ENCODE measurements around the genes DHRS7 and PPM1A.

GRCh38 chr14:58970178-58970689 lies 218.2 kb upstream of the DAAM1 start:
- RRBS: no CpG with 5 or more reads among the region's 7 CpGs

DNA sequence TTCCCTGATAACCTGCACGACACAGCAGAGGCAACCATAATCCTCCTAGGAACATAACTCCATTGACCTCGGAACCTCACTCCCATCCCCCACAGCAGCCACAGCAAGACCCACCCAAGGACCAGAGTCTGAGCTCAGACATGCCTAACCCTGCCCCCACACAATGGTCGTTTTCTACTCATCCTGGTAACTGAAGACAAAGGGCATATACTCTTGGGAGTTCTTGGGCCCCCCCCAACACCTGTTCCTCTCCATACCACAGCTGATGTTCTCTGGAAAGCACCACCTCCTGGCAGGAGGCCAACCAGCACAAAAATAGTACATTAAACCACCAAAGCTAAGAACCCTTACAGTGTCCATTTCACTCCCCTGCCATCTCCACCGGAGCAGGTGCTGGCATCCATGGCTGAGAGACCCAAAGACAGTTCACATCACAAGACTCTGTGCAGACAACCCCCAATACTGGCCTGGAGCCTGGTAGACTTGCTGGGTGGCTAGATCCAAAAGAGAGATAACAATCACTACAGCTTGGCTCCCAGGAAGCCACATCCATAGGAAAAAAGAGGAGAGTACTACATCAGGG lies 80.6 kb upstream of the DAAM1 start:
- RRBS: no CpG with 5 or more reads among the region's 4 CpGs

DNA sequence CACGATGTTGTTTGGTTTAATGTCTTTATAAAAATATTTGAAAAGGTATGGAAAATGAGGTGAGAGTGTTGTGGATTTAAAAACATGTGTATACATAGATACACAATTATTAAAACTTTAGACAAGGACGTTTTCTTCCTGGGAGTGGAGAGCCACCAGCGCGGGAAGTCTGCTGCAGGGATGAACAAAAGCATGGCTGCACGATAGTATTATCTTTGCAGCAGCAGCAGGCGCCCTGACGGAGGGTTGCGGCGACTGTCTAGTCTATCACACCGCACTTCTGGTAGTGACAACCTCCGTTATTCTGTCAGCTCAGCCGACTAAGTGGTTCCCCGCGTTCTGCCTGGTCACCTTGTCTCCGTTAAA lies 802 bp upstream of the DAAM1 start:
- RRBS: no CpG with 5 or more reads among the region's 15 CpGs

GRCh38 chr14:59273879-59274220 lies 85.4 kb downstream of the DAAM1 start:
- RRBS: no CpG with 5 or more reads among the region's 3 CpGs

DNA sequence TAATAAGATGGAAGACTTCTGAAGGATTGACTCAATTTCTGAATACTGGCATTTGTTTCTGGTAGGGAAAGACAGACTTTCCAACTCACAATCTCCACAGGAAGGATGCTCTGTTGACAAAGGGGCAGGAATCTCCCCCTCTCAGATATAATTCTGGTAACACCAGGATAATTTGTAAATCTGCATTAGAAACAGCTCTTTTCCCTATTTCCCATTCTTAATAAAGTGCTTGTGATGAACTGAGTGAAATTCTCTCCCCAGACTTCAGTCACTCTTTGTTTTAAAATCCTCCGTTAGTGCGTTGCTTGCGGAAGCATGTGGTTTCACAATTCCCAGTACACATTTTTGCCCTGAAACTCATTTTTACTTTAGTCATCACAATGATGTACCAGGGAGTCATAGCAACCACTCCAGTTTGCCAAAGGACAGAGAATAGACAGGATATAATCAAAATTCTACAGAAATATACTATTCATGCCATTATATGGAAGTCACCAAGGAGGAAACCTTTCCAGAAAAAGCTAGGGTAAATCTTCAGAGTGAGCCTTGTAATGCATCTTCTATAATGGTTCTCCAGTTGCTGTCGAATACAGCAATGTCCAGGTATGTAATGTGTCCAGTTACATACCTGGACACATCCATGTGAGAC lies 58.0 kb downstream of the GPR135 start:
- RRBS: no CpG with 5 or more reads among the region's 4 CpGs

- RRBS: no CpG with 5 or more reads among the region's 9 CpGs
Observed at GRCh38 chr14:59919162-59919485, 48.5 kb upstream of the RTN1 start.

DNA sequence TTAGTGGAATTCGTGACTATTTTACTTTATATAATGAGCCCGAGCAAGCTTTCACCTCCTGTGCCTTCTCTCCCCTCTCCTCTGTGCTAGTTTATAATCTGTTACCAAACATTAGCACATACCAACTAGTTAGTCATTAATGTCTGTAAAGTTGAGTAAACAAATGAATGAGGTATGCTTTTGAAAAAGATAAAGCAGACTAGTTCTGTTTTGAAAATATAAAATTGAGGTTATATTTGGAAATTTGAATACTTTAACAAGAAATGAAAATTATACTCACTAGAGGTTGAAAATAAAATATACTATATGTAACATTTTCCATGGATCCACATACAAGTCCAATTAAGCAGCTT lies 87.6 kb upstream of the PCNX4 start:
- RRBS: no CpG with 5 or more reads among the region's 2 CpGs

DNA sequence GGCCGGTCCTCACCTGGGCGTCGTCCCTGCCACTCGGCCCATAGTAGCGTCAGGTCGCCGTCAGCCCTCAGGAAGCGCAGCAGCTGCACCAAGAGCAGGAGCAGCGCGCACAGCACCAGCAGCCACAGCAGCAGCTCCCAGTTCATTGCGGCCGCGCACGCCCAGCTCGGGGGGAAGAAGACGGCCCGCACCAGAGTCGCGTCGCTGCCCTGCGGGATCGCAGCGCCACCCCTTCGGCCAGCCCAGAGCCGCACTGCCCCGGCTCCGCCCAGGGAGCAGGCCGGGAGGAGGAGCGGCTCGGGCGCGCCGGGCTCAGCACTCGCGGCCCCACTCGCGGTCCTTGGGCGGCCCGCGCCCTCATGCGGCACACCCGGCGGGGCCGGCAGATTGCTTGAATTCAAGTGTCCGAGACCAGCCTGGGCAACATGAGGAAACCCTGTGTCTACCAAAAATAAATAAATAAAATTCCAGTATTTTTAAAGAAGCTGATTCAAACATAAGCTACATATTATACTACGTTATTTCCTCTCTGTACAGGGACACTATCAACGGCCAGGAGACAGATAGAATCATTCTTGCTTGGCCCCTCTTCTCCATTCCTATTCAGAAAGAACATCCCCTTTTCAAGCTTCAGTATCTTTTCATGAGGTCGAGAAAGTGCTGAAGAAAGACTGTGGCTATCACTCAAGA lies at the start of gene DHRS7:
DHRS7 (minus strand) TSS at position 235 of the 690 bp plus-strand sequence.
- RRBS: 2% methylated on average over 10 of the region's 48 CpGs

- RRBS: no CpG with 5 or more reads among the region's 4 CpGs
Observed at GRCh38 chr14:60174883-60175846, 10.0 kb upstream of the DHRS7 start.

- RRBS: no CpG with 5 or more reads among the region's 2 CpGs
Observed at GRCh38 chr14:60245530-60246052, 3.4 kb upstream of the PPM1A start.

DNA sequence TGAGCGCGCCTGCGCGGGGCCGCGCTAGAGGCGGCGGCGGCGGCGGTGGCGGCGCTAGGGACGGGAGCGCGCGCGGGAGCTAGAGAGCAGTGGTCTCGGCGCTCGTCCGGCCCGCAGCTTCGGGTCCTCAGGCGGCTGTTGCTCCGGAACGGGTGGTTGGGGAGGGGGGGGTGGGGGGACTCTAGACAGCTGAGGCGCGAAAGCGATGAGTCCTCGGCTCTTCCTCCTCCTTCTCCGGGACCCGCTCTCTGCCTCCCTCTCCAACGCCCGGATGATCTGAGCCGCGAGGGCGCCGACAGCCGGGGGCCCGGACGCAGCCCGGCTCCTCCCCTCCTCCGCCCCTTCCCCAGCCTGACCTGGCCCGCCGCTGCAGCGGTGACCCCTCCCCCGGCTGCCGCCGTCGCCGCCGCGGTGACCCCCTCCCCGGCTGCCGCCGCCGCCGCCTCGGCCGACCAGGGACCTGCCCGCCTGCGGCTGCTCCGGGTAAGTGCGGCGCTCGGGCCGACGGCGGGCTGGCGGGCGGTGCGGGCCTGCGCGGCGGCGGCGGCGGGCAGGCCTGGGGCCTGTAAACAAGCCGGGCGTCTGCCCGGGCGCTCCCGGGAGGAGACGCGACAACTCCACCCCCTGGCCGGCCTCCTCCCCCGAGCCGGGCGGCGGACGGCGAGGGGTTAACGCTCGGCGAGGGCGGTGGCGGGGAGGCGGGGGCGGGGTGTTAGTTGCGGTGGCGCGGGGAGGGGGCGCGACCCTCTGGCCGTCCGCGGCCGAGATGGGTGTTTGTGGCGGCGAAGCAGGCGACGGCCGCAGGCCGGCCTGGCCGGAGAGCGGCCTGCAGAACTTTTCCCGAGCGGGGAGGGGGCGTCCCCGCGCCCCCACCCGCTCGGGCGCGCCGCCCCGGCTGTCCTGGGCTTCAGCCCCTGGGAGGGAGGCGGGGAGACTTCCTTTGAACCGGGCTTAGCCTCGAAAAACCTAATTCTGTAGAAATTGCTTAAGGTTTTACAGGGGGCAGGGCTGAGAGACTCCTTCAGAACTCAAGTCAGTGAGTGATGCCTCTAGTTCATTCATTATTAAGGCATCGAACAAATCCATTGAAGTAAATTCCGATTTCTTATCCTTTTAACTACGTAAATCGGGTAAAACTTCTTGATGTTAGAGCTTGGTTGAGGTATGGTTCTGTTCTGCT lies at the start of gene PPM1A:
PPM1A (plus strand) TSS at position 27 of the 1,180 bp plus-strand sequence.
- RRBS: 1% methylated on average over 47 of the region's 135 CpGs

- RRBS: no CpG with 5 or more reads among the region's 2 CpGs
Observed at GRCh38 chr14:60250375-60250628, 1.3 kb downstream of the PPM1A start.

DNA sequence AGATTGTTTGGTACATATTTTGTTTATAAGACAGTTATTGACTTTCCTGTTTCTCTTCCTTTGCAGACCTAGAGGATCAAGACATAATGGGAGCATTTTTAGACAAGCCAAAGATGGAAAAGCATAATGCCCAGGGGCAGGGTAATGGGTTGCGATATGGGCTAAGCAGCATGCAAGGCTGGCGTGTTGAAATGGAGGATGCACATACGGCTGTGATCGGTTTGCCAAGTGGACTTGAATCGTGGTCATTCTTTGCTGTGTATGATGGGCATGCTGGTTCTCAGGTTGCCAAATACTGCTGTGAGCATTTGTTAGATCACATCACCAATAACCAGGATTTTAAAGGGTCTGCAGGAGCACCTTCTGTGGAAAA lies 33.6 kb downstream of the PPM1A start:
- RRBS: no CpG with 5 or more reads among the region's 5 CpGs

DNA sequence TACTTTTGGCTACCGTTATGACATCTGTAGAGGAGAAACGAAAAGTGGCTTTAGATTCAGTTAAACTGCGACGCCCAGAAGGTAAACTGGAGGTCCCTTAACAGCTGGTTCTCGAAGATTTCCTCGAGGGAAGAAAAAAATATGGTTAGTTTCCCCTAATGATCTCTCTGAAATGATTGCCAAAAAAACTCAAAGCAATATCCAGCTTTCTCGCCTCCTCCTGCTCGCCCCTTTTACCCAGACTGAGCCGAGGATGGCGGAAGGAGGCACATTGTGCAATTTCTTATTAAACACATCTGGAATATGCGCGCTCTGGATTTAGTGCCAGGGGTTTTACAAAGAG lies 5.8 kb downstream of the SIX1 start:
- RRBS: no CpG with 5 or more reads among the region's 12 CpGs

GRCh38 chr14:60652755-60653474 lies 3.6 kb upstream of the SIX1 start:
- RRBS: no CpG with 5 or more reads among the region's 38 CpGs

DNA sequence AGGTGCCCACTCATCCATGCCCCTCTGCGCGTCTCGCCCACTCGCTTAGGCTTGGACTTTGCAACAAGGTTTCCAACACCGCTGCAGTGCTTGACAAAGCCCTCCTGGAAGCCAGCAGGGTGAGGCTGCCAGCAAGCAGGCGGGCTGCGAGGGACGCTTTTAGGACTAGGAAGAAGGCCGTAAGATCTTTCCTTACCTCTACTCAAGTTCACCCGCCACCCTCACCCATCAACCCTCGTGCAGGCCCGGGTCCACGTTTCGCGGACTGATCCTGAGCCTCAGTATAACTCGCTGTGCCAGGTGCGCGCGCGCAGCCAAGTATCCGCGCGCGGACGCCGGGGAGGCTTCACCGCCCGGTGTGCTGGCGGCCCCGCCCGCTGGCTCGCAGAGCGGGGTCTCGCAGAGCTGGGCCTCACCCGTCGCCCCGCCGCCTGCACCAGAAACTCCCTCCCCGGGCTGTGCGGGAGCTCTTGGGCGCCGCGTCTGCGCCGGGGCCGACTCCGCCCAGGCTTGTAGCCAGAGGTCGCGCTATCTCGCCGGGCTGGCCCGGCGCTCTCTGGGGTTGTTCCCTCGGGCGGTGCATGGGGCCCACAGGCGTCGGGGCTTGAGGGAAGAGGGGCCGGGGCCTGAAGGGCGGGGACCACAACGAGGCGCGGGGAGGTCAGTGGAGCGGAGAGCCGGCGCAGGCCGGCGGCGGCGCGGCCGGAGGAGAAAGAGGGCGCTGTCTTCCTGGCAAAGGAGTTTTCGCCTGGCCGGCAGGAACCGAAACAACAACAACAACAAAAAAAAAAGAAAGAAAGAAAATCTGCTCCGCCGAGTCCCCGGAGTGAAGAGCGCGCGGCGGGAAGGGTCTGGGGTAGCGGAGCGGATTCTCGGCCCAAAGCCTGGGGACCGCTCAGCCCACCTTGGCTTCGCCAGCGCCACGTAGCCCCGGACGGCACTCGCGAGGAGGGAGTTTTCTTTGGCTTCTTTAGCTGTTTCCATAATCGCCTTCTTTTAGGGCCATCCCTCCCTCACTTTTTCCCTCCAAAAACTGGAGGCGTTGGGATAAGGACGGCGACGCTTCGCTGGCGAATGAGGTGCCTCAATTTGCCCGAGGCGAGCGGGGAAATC lies 7.7 kb upstream of the SIX1 start:
- RRBS: 2% methylated on average over 45 of the region's 103 CpGs

DNA sequence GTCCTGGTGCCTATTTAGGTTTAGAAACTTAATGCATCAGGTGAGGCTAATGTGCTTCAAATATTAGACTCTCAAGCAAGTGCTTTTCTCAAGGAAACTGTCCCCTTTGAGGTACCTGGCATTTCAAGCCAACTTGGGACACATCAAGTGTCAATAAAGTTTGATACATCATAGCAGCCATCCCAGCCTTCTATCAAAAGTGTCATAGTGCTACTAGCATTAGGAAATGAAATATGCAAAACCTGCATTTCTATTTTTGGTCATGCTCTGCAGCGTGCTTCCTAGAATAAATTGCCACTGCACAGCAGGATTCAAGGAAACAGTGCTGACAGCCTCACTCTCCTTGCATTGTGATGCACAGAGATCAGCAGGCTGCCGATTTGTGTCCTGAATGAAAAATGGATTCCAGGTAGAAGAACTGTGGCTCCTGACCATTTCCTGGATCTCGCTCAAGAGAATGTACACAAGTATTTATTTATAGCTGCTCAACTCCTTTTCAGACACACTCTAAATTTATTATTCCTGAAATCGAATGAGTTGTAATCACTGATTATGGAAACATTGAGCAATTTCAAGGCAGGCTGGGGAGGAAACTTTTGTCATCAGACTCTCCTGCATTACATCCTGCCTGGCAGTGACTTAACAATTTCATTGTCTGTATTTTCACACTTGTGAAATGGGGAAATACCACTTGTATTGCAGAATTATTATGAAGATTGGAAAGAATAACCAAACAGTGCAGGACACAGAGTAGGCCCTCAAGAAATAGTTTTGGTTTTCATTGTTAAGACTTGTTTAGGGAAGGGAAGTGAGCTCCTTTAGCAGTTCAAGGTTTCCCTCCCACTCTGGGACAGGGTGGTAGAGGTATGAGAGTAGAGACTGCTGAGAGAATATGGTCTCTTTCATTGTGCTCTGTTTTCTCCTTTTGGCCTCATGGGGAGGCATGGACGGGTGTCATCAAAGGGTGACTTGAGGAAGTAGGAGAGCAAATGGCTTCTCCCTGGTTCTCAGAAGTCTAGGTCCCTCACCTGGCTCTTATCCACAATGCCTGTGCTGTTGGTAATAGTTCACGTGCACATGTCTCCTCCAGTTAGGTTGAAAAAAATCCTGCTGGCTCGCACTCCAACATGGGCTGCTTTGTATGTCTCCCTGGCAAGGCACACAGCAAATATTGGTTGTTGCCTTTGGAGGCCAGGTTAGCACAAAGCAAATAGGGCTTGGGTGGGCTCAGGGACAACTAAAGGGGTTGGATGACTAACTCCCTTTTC lies 121.1 kb downstream of the SLC38A6 start:
- RRBS: no CpG with 5 or more reads among the region's 7 CpGs

- RRBS: 59% methylated on average over 2 of the region's 27 CpGs
Observed at GRCh38 chr14:61320722-61321336, 550 bp upstream of the PRKCH start.

DNA sequence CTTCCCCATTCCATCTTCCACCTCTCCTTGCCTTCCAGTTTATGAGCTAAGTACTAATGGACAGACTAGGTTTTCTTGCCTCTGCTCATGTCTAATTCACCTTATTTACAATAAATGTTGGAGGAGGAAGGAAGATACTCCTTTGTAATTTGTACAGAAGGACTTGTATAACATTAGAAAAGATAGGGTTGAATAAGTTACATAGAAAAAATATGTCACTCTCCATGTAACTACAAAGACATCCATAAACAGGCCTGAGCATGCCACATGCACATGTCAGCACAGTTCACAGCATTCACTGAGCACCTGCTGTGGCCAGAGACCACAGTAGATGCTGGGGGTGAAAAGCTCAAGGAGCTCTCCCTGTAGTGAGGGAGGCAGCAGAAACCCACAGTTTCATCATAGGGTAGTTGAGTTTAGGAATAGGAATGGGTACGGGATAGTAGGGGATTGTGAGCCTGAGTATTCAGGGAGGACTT lies 19.9 kb downstream of the PRKCH start:
- RRBS: no CpG with 5 or more reads among the region's 1 CpG

GRCh38 chr14:61451464-61451899 lies 130.1 kb downstream of the PRKCH start:
- RRBS: no CpG with 5 or more reads among the region's 2 CpGs

Data from GM12891 (cell line).